Omental fat pad (tissue), 4 donors: ENCODE results near the genes REG1B and TGOLN2.

DNA sequence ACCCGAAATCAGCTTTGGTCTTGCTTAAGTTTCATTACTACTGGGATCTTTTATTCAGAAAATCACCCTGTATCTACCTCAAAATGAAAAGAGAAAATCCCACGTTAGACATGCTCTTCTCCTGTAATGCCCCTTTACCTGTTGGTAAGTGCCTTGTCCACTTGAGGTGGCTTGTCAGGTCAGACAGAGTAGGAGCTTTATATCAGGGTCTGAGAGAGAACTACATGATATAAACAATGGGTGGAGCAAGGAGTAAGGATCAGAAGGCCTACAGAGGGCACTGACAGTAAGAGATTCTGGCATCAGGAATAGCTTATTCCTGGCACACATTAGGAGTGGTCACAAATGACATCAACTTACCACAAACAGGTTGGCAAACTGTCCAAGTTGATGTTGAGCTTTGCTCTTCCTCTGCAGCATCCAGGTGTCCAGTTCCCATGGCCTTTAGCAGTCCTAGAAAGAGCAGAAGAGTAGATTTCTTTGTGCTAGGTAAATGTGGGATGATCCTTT, at the start of gene REG1B:
REG1B (minus strand) TSS at position 173 of the 510 bp plus-strand sequence.
- PRO-cap = no peak
- RAMPAGE, long total RNA, 4 experiments = no peak in any of the 4 experiments

GRCh38 chr2:81481875-81482468, 1177.4 kb upstream of the LRRTM1 start:
- PRO-cap = no peak
- RAMPAGE, long total RNA, 4 experiments = no peak in any of the 4 experiments

GRCh38 chr2:82790272-82791153, 1668.6 kb downstream of the SUCLG1 start:
- PRO-cap = no peak
- RAMPAGE, long total RNA, 4 experiments = no peak in any of the 4 experiments

GRCh38 chr2:83737451-83737821, 721.6 kb downstream of the SUCLG1 start:
- PRO-cap = no peak
- RAMPAGE, long total RNA, 4 experiments = no peak in any of the 4 experiments

DNA sequence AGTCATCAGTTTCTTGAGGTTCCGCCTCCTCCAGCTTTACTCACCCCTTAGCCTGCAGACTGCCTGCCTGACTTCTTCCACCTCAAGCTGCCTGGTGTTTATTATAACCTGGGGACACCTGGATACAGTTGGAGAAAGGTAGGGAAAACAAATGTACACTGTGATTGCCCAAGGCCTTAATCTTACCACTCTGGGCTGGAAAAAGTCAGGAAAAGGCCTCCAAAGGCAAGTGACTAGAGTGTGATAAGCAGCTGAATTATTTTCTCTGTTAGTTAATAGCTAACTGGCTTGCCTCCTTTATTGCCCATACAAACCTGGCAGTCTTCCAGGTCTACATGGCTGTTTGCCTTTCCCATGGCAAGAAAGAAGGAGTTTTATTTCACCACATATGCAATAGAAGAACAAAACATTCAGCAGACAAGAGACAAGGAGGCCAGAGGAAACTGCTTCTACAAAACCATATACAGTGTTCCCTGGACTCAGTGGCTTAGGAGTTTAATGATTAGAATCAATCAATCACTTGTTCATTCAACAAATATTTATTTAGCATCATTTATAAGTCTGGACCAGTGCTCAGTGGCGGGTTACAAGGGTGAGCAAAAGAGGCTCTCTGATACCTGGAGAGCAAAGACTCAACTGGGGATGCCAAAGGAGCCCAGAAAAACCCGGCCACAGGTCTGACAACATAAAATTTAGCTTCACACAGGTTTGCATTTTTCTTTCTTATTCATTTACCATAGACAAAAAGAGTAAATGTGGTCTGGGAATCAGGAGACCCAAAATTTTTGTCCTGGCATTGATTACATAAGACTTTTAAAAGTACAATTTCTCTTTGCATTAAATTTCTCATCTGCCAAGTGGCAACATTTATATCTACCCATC, 27.5 kb upstream of the SUCLG1 start:
- PRO-cap = no peak
- RAMPAGE, long total RNA, 4 experiments = no peak in any of the 4 experiments

GRCh38 chr2:84669151-84669583, 152.9 kb downstream of the DNAH6 start:
- PRO-cap = no peak
- RAMPAGE, long total RNA, 4 experiments = no peak in any of the 4 experiments

GRCh38 chr2:84855773-84856088, 25.2 kb downstream of the TRABD2A start:
- PRO-cap = no peak
- RAMPAGE, long total RNA, 4 experiments = no peak in any of the 4 experiments

DNA sequence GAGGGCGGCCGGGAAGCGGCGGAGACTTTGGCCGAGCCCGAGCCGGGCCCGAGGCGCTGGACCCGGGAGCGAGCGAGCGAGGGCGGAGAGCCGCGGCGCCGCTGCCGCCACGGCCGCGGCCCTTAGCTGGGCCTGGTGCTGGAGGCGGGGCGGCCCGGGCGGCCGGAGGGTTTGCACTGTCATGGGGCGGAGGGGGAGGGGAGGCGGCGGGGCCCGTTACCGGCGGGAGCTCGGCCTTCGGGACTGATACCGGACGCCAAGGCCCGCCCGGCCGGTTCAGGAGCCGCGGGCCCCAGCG, 526 bp downstream of the KCMF1 start:
- PRO-cap = no peak
- RAMPAGE, long total RNA, 4 experiments = no peak in any of the 4 experiments

DNA sequence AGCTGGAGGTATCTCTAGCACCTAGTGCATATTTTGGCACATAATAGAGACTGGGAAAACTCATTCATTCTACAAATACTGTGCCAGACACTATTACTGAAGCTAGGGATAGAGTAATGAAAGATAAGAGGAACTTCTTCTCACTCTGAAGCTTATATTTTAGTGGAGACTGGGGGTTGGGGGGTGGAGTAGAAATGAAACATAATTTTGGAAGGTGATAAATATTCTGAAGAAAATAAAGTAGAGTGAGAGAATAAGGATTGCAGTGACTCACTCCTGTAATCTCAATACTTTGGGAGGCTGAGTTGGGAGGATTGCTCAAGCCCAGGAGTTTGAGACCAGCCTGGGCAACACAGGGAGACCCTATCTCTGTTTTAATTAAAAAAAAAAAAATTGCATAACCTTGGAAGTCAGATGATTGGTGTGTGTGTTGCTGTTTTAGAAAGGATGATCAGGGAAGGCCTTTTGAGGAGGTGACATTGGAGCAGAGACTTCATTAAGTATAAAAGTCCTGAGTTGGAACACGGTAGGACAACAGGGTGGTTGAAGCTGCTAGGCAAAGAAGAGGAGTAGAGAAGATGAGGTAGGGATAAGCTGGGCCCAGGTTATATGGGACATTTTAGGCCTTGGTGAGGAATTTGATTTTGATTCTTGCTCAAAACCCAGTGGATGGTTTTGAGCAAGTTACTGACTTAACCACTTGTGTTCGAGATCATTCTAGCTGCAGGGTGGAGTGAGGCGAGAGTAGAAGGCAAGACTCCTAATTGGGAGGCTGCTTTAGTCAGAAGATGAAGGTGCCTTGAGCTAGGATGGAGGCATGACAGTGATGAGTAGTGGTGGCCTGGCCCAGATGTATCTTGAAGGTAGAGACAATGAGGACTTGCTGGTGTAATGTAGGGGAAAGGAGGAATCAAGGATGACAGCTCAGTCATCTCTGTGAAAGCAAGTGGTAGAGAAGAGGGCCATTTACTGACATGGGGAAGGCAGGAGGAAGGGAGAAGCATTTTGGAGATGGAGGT, 19.6 kb downstream of the KCMF1 start:
- PRO-cap = no peak
- RAMPAGE, long total RNA, 4 experiments = no peak in any of the 4 experiments

GRCh38 chr2:85053853-85054306, 79.3 kb upstream of the TCF7L1 start:
- PRO-cap = no peak
- RAMPAGE, long total RNA, 4 experiments = no peak in any of the 4 experiments

GRCh38 chr2:85132888-85133185, 355 bp upstream of the TCF7L1 start:
- PRO-cap = no peak
- RAMPAGE, long total RNA, 4 experiments = no peak in any of the 4 experiments

GRCh38 chr2:85216007-85216521, 82.9 kb downstream of the TCF7L1 start:
- PRO-cap = no peak
- RAMPAGE, long total RNA, 4 experiments = no peak in any of the 4 experiments

- PRO-cap = no peak
- RAMPAGE, long total RNA, 4 experiments = no peak in any of the 4 experiments
These were observed 71.7 kb downstream of the TGOLN2 start for GRCh38 chr2:85255839-85256745.

GRCh38 chr2:85274216-85274591, 53.6 kb downstream of the TGOLN2 start:
- PRO-cap = no peak
- RAMPAGE, long total RNA, 4 experiments = no peak in any of the 4 experiments

GRCh38 chr2:85306110-85306743, 21.6 kb downstream of the TGOLN2 start:
- PRO-cap = no peak
- RAMPAGE, long total RNA, 4 experiments = no peak in any of the 4 experiments

DNA sequence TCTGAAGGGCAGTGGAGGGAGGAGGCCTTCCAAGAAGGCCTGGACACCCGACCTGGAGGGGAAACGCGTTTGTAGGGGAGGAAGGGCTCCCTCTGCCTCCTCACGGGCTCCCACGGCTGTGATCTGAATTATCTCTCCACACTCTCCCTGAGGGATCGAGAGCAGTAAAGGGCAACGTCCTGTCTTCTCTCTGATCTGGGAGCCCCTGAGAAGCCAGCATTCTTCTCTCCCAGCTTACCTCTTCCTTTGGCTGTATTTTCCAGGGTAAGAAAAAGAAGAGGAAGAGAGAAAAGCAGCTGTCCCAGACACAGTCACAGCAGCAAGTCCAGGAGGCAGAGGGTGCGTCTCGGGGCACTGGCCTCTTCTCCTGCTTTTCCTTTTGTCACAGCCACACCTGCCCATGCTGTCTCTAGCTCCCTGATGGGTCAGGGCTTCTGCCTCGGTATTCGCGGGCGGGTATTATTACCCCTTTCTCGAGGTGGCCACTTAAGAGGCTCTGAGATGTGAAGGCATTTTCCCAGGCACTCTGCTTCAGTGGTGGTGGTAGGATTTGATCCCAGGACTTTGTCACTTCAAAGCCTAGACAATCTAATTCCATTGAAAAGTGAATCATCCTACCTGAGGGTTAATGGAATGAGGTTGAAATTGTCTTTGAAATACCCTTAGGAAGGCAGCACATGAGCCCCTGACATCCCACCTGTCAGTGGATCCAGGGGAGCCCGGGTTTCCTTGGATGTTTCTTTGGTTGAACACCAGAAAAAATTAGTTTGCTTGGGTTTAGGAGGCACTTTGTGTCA, 20.2 kb downstream of the TGOLN2 start:
- PRO-cap = no peak
- RAMPAGE, long total RNA, 4 experiments = no peak in any of the 4 experiments

- PRO-cap = bidirectional peak, plus-strand start at chr2:85328077, minus-strand start at chr2:85327944
- RAMPAGE, long total RNA, 4 experiments = start-site peak on the plus strand in 1 of 4 experiments, at chr2:85328055-85328080 at its widest, 9 reads per replicate; start-site peak on the minus strand in 4 of 4 experiments, at chr2:85327947-85328011 at its widest, 1,357 to 11,625 reads per replicate
These were observed at the start of gene TGOLN2 for GRCh38 chr2:85327803-85328730. TGOLN2 (minus strand) TSS chr2:85327989.

GRCh38 chr2:85412588-85413460, 2.7 kb upstream of the CAPG start:
- PRO-cap = no peak
- RAMPAGE, long total RNA, 4 experiments = no peak in any of the 4 experiments

DNA sequence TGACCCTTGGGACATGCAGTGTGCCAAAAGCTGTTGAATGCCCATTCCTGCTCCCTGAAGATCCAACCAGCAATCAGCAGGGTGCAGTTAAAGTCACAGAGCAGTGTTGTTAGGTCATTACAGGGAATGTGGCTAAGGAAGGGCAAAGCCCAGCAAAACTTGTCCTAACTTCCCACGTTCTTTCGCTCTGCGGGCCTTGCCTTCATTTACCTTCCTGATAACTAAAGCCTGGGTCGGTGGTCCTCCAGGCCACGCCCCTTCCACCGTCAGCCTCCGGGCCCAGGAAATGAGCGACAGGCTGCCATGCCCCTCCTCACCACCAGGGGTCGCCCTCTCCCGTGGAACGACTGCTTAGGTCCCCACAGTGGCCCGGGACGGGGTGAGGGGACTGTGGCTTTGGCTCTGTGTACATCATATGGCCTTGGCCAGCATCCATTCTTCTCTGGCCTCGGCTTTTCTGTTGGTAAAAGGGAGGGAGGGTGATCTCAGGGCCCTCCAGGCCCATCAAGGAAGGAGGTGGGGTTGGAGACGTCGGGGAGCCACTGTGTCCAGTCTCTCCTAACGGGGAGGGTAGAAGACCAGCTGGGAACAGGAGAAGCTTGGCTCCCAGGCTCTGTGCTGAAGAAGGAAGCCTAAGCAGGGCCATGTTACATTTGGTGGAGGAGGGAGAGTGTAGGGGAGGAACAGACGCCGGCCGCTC, 2.1 kb downstream of the SH2D6 start:
- PRO-cap = no peak
- RAMPAGE, long total RNA, 4 experiments = no peak in any of the 4 experiments

DNA sequence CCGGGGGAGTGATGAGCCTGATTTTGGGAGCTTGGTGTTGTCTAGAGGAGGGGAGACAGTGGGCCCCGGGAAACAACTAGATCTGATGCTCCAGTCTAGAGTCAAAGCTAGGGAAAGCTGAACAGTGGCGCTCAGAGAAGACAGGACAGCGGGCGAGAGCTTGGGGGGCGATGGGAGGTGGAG, 18.7 kb downstream of the SH2D6 start:
- PRO-cap = no peak
- RAMPAGE, long total RNA, 4 experiments = no peak in any of the 4 experiments